SK-N-DZ (cell line): ENCODE data around the gene ERI3.

GRCh38 chr1:43603393-43604394 lies 46.3 kb upstream of the KDM4A start:
RAMPAGE:
- cytosol, long total RNA = no peak
- nucleus, long total RNA = no peak

DNA sequence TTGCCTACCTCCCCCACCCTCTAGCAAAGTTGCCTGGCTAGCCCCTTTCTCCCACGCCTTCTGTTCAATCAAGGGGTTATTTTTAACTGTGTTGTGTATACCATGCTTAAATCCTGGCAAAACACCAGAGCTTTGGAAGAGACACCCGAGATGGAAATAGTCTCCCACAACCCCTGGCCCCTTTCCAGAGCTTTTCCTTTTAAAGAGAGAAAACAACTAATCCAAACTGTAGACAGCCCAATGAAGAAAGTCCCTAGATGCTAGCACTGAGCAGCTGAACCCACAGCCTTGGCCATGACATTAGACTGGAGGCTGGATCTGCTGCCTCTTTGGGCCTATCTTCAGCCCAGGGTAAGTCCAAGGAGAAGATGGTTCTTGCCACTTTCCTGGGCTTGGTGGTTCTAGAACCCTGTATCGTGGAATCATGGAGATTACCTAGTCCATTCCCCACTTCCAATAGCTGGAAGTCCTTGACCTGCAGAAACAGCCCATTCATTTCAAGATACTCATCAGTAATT lies 64.8 kb upstream of the ARTN start:
RAMPAGE:
- cytosol, long total RNA = no peak
- nucleus, long total RNA = no peak

RAMPAGE:
- cytosol, long total RNA = no peak
- nucleus, long total RNA = no peak
These were observed 5.3 kb upstream of the DPH2 start for GRCh38 chr1:43964336-43965003.

GRCh38 chr1:43993642-43994251 lies 2.3 kb downstream of the CCDC24 start:
RAMPAGE:
- cytosol, long total RNA = no peak
- nucleus, long total RNA = no peak

DNA sequence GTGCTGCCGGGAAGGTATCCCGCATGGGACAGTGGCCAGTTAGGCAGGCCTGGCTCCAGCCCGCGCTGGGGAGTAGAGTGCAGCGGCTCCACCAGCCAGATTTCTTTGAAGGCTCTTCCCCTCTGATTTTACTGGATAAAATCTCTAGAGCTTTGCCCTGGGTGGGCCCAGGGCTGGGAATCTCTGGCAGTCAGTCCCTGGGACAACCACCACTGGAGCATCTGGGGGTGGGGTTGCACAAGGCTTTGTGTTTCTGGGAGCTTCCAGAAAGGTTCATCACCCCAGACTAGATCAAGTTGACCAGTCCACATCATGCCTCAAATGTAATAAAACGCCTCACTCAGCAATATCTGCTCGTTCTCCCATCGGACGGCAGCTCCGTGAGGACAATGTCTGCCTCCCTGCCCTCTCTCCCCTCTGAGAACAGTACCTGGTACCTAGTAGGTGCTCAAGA lies 14.5 kb downstream of the CCDC24 start:
RAMPAGE:
- cytosol, long total RNA = no peak
- nucleus, long total RNA = no peak

RAMPAGE:
- cytosol, long total RNA = no peak
- nucleus, long total RNA = no peak
These were observed 18.8 kb upstream of the SLC6A9 start for GRCh38 chr1:44050026-44050447.

RAMPAGE:
- cytosol, long total RNA = no peak
- nucleus, long total RNA = no peak
These were observed 30.9 kb downstream of the DMAP1 start for GRCh38 chr1:44244035-44244661.

GRCh38 chr1:44354595-44355647 lies at the start of gene ERI3:
Gene ERI3, minus strand, starts transcription at chr1:44355257.
RAMPAGE:
- cytosol, long total RNA = start-site peak on the minus strand at chr1:44355278-44355283, 99 and 77 reads in 2 replicates
- nucleus, long total RNA = no peak

DNA sequence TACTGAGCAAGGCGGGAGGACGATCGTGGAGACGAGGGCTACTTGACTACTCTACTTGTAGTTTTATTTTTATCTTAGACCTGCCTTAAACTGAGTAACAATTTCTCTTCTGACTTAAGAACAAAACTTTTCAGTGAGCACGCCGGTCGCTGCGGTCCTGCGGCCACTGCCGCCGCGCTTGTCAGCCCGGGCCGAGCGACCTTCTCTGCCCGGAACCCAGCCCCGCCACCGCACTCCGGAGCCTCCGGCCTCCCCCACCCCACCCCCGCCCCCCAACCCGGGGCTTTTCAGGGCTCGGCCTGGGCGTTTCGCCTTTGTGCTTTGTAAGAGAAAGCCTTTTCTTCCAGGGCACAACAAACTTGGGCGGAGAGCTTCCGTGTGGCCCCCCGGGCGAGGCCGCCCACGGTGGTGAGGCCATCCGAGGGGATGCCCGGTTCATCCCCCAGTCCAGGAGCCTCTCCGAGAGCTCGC lies 1.4 kb downstream of the RNF220 start:
RAMPAGE:
- cytosol, long total RNA = no peak
- nucleus, long total RNA = no peak

RAMPAGE:
- cytosol, long total RNA = no peak
- nucleus, long total RNA = no peak
These were observed 67.7 kb downstream of the RNF220 start for GRCh38 chr1:44472635-44473196.

DNA sequence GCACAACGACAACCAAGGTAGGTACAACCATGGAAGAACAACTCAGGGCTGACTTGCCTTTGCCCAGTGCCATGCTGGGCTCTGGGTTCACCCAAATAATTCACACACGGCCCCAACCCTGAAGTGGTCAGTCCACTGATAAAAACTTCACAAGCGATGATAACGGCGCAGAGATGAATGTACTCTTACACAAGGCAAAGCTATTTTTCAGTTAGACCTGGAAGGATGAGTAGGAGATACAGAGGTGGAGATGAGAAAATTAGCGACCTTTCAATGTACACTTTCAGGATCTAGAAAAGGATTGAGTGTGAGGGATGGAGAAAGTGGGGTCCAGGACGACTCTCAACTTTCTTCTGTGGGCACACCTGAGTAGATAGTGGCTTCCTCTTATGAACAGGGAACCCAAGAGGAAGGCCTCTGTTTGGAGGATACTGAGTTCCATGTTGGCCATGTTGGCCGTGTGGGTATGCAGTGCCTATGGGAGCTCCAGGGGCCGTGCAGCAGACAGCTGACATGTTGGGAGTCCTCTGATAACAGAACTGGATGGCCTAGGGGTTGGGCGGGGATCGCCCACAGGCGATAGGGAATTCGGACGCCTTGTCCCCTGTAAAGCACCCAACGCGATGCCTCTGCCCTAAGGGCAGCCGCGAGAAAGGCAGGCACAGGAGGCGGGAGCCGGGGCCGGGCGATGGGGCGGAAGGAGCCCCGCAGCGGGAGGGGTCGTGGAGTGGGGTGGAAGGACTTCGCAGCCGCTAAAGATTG lies 43.0 kb downstream of the TMEM53 start:
RAMPAGE:
- cytosol, long total RNA = no peak
- nucleus, long total RNA = no peak

DNA sequence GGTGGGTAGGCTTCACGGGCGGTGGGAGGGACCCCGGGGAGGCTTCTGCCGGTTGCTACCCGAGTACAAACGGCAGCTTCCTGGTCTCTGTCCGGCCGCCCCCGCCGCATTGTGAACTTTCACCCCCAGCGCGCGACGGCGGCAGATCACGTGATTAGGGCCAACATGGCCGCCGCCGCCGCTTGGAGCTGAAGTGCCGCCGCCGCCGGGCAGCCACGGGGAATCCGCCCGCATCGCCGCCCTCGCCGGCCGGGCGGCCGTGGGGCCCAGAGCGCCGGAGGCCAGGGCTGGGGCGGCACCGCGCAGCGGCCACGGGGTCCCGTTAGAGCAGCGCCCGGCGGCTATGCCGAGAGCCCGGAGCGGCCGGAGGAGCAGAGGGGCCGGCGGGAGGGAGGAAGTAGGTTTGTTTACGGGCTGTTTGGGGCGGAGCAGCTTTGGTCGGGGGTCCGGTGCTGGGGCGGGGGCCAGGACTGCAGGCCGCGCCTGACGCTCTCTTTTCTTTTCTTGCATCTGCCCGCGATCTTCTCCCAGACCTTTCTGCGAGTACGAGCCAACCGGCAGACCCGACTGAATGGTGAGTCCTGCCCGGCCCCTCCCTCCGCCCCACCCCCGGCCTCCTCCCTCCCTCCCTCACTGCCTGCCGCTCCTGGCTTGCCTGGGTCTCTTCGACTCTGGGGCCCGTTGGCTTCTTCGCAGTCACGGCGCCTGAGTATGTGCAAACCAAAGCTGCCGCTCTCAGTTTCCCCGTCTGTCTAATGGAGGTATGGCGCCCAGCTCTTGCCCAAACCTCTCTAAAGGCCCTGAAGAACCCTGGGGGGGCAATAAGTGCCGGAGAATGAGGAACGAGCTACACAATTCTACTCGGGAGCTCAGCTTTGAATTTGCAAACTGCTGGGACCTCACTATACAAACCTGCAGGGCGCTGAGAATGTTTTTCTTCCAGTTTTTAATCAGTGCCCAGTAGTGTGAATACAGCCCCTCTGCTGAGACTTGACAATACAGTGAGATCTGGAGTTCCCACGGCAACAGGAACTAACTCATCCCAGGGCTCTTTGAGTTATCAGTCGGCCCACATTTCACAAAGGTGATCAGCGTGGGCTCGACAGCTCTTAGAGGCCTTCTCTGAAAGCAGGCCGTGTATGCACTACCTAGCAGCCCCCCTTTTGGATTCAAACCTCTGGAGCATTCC lies 42.1 kb downstream of the TMEM53 start:
RAMPAGE:
- cytosol, long total RNA = no peak
- nucleus, long total RNA = no peak

DNA sequence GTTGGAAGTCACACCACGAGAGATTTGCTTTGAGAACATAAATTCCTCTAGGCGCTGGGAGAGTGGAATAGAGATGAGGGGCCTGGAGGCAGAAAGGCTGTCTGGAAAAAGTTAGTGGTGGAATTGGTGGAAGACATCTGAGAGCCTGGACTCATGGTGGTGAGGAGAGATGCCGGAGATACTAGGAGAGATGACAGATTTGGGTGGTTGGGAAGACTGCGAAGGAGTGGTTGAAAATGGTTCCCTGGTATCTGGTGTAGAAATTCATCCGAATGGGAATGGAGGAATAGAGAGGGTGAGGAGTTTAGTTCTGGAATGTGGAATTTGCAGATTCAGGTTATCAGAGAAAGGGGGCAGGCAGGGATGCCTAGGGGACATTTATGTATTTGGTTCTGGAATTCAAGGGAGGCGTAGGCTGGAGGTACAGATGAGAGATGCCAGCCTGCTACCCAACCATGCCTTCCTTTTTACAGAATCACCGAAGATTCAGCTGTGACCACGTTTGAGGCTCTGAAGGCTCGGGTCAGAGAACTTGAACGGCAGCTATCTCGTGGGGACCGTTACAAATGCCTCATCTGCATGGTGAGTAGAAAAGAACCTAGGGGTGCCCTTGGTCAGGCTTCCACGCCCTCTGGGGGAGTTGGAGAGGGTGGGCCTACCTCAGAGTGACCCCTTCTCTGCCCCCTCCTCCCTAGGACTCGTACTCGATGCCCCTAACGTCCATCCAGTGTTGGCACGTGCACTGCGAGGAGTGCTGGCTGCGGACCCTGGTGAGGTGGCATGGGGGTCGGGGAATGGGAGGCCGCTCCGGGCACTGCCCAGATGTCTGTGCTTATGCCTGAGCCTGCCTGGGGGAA lies 24.9 kb downstream of the TMEM53 start:
RAMPAGE:
- cytosol, long total RNA = no peak
- nucleus, long total RNA = no peak

DNA sequence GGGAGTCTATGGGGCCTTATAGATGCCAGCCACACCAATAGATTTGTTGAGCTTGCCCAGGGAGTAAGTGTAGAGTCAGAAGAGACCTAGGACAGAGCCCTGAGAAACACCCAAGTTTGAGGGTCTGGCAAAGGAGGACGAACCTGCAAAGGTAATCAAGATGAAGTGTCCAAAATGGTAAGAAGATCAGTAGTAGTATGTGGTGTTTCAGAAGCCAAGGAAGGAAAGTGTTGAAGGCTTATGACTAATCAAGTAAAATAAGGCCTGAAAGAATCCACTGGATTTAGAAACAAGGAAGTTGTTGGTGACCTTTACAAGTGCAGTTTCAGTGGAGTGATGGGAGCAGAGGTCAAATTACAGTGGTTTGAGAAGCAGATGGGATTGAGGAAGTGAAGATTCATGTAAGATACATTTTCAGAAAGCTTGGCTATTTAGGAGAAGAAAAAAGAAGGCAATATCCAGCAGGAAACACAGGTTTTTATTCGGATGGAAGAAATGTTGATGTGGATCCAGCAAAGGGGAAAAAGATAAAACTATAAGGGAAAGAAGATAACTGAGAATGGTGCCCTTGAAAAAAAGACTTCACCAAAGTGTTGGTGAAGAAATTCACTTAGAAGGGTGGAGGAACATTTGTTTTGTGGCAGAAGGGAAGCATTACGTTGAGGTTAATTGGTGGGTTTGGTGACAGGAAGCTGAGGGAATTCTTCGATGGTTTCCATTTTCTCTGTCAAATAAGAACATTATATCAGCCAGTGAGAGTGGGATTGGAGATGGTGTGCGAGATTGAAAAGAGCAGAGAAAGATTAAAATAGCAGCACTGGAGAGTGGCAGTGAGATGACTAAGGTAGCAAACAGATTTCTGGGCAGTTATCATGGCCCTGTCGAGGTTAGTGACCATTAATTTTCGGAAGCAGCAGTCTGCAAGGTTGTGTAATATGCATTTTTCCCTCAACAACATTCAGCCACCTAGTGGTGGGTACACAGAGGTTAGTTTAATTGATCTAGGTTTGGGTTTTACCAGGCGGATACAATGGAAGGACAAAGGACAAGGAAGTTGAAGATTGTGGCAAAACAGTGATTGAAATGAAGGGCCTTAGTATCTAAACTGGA lies 2.2 kb downstream of the ARMH1 start:
RAMPAGE:
- cytosol, long total RNA = no peak
- nucleus, long total RNA = no peak

DNA sequence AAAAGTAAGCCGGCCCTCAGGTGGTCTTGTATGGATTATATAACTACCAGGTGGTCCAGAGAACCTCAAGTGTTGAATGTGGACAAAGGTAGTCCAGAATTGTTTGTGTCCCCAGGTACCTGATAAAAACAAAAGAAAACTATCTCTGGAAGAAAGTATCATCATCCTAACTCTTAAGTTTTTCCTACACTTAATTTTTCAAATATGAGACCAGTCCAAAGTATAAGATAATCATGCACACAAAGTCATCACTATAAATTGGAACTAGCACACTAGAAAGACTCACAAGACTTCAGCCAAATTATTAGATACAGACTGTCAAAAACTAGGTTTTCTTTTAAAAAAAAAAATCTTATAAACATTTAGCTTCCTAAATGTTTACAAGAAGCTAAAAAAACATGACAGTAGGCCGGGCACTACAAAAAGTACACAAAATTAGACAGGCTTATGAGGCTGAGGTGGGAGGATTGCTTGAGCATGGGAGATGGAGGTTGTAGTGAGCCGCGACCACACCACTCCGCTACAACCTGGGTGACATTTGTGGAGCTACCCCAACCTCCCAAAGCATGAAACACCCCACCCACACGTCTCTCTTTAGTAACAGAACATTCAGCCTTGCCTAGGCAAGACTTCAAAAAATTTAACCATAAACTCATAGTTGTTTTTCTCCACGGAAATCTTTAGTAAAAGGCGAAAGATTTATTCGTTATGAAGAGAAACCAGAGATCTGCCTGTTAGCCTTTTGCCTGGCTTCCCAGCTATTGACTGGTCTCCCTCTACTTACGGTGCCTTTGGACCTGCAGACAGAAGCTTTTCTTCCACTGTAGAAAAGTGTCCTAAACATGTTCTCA lies 18.2 kb upstream of the KIF2C start:
RAMPAGE:
- cytosol, long total RNA = start-site peak on the minus strand centred at position 730 of the sequence, 5 bp wide, 60 and 97 reads in 2 replicates
- nucleus, long total RNA = no peak

GRCh38 chr1:44767046-44767982 lies 8.0 kb upstream of the RPS8 start:
RAMPAGE:
- cytosol, long total RNA = no peak
- nucleus, long total RNA = no peak

DNA sequence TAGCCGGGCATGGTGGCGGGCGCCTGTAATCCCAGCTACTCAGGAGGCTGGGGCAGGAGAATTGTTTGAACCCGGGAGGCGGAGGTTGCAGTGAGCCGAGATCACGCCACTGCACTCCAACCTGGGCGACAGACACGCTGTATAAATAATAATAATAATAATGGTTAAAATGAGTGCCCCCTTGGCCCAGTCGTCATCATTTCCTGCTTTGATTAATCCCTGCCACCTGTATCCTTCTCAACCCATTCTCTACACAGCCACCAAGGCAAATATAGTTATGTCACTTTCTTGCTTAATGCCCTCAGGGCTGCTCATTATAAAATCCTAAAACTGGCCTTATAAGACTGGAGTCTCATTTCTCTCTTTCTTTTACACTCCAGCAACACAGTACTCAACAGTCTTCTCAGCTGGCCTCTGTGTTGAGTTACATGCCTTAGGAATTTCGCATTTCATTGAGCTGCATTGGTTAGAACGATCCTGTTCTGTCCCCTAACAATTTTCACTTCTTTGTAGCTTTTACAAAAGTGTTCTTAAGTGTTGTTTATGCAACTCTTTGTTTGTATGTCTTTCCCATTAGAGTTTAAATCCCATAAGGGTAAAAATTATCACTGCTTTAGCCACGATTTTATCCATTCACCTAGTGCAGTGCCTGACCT lies 10.7 kb downstream of the HECTD3 start:
RAMPAGE:
- cytosol, long total RNA = no peak
- nucleus, long total RNA = no peak

DNA sequence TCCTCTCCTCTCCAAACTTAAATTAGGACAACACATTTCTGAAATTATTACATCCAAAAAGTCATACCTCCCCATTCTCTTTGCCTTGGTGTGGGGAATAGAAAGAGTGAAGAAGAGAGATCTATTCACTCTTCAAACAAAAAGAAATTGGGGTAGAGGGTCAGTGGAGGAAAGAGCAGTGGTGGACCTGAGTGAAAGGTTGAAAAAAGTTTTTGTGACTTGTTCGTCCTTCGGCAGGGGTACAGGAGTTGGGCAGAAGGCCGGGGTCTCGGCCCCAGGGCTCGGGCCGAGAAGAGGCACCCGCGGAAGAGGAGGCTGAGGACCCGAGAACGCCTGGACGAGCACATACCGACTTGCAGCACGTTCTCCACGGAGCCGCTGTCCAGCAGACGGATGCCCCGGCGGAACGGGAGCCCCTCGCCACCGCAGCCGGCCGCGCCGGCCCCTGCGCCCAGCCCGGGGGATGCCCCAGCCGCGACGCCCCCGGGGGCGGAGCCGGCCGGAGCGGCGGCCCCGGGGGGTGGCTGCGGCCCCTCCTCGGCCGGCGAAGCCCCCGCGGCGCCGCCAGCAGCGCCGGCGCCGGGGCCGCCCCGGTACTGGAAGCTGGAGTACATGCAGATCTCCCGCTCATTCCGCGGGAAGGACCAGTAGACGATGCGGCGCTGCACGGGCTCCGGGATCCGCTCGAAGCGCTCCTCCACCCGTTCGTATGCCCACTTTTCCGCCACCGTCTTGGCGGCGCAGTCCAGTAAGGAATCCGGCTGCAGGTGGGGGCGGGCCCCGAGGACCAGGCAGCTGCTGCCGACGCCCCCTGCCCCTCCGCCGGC lies 785 bp downstream of the ZSWIM5 start:
RAMPAGE:
- cytosol, long total RNA = no peak
- nucleus, long total RNA = no peak

GRCh38 chr1:45335507-45336558 lies 3.9 kb downstream of the MUTYH start:
RAMPAGE:
- cytosol, long total RNA = no peak
- nucleus, long total RNA = no peak

GRCh38 chr1:45393815-45394423 lies 53.9 kb downstream of the TOE1 start:
RAMPAGE:
- cytosol, long total RNA = no peak
- nucleus, long total RNA = no peak